Peripheral blood mononuclear cell (primary cell): ENCODE measurements around a stretch of chr15.

DNA sequence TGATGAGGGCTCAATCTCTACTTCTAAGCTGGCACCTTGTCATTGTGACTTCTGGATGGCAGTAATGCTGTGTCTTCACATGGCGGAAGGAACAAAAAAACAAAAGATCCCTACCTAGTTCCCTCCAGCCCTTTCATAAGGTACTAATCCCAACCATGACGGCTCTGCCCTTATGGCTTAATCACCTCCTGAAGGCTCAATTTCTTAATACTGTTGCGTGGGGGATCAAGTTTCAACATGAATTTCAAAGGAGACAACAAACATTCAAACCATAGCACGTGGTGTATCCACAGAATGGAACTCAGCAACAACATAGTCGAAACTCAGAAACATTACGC lies 120.7 kb downstream of the AQP9 start:
- PRO-cap, 8 experiments: no peak in any of the 8 experiments

- PRO-cap, 8 experiments: no peak in any of the 8 experiments
Observed at GRCh38 chr15:58440085-58440675, 8.4 kb downstream of the LIPC start.

DNA sequence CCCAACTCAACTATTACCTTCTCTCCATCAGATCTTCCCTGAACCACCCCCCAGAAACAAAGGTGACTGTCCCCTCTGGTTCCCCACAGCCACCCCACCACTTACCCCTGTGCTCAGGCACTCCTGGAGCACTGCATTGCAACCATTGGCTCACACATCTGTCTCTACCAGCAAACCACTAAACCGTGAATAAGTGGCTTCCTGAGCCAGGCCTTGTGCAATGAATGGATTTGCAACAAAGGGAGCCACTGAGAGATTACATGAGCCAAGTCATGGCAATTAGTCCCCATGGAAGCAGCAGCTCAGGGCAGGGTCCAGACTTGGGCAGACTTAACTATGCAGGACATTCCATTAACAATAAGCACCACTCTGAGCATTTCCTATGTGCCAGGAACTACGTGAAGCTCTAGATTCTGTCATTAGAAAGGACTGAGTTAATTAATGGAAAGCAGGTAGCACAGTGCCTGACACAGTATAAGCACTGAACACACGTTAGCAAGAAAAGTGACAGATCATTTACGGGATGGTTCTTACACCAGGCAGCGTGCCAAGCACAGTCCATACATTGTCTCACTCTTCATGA lies 43.8 kb downstream of the LIPC start:
- PRO-cap, 8 experiments: no peak in any of the 8 experiments

DNA sequence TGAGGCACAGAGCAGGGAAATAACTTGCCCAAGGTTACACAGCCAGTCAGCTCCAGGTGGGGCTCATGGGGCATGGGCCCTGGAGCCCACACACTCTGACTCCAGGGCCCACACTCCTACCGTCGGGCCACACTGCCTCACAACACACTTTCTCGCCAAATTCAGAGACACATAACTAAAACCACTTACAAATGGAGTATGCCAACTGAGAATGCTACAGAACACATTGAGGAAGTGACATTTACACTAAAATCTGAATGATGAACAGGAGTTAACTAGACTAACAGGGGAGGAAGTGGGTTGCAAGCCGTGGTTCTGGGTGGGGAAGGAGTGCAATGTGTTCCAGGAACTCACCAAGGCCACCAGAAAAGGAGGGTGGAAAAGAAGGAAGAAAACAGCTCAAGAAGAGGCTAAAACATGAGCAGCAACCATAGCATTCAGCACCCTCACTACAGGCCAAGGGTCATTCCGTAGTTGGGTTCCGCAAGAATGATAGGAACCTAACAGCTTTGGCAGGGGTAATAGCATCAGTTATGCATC lies 52.9 kb downstream of the LIPC start:
- PRO-cap, 8 experiments: no peak in any of the 8 experiments

DNA sequence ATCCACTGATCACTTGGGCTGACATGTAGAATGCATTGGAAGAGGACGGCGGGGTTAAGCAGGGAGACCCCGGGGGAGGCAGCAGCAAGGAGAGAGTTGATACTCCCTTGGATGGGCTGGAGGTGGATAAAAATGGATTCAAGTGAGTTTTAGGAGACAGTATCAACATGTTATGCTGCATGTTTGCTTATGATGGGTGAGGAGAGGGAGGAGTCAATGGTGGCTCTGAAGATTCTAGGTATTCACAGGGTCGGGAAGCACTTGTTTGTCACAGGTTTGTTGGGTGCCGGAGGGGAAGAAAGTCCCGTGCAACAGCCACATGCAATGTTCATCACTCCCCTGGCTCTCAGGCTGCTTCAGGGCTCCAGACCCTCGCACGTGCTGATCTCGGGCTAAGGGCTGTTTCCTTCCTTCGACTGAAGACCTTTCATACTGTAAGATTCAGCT lies 53.4 kb downstream of the LIPC start:
- PRO-cap, 8 experiments: peak in 1 of 8 experiments; most common plus-strand start position 271 of the sequence (in 1)

- PRO-cap, 8 experiments: no peak in any of the 8 experiments
Observed at GRCh38 chr15:58549692-58550318, 118.0 kb downstream of the LIPC start.

- PRO-cap, 8 experiments: no peak in any of the 8 experiments
Observed at GRCh38 chr15:58627572-58628101, 121.9 kb downstream of the ADAM10 start.

- PRO-cap, 8 experiments: peak in 8 of 8 experiments; most common plus-strand start chr15:58749032 (in 4); most common minus-strand start chr15:58748903 (in 7)
Observed at GRCh38 chr15:58748673-58749538, 601 bp downstream of the ADAM10 start.

GRCh38 chr15:58893707-58894326 lies 39.7 kb downstream of the SLTM start:
- PRO-cap, 8 experiments: no peak in any of the 8 experiments

DNA sequence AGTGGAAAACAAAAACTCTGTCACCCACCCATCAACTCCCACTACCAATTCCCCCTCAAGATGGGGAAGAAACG lies 747 bp downstream of the SLTM start:
- PRO-cap, 8 experiments: no peak in any of the 8 experiments

DNA sequence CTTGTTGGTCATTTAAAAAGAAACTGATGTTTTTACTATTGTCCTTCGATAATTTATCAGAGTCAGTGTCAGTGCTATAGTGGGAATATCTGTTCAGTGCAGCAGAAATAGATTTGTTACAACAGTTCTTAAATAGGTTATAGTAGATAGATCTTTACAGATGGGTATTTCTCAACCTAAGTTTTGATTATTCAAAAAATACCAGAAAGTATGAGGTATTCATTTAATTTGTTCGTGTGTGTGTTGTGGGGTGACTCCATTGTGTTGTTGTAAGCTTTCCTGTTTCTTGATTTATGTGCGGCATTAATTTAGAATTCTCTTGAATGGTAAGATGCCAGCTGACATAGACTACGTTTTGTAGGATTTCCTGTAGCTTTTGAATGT lies 1.1 kb downstream of the RNF111 start:
- PRO-cap, 8 experiments: peak in 2 of 8 experiments; most common plus-strand start position 54 of the sequence (in 1)

GRCh38 chr15:59170275-59170772 lies 36.3 kb upstream of the LDHAL6B start:
- PRO-cap, 8 experiments: no peak in any of the 8 experiments

GRCh38 chr15:59175696-59176075 lies 31.0 kb upstream of the LDHAL6B start:
- PRO-cap, 8 experiments: no peak in any of the 8 experiments

GRCh38 chr15:59178139-59178754 lies 28.4 kb upstream of the LDHAL6B start:
- PRO-cap, 8 experiments: no peak in any of the 8 experiments

DNA sequence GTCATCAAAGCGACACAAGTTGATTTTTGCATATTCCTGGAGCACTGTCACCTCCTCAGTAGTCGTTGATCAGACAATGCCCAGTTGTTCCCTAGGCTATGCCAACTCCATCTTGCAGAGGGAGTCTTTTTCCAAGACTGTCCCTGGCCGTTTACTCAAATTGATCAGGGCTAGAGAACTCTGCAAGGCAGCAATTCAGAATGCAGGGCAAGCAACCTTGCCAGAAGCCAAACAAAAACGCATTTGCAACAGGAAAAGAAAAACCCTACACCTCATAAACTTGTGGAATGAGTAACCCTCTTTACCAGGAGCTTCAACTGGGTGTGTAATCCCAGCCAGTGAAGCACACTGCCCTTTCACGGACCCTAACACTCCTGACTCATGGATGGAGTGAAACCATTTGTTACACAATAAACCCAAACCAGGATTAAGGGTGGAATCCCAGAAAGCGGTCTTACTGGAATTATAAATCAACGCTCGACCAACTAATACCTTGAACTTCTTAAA lies 14.9 kb upstream of the LDHAL6B start:
- PRO-cap, 8 experiments: no peak in any of the 8 experiments

- PRO-cap, 8 experiments: no peak in any of the 8 experiments
Observed at GRCh38 chr15:59232444-59232877, 25.8 kb downstream of the LDHAL6B start.

DNA sequence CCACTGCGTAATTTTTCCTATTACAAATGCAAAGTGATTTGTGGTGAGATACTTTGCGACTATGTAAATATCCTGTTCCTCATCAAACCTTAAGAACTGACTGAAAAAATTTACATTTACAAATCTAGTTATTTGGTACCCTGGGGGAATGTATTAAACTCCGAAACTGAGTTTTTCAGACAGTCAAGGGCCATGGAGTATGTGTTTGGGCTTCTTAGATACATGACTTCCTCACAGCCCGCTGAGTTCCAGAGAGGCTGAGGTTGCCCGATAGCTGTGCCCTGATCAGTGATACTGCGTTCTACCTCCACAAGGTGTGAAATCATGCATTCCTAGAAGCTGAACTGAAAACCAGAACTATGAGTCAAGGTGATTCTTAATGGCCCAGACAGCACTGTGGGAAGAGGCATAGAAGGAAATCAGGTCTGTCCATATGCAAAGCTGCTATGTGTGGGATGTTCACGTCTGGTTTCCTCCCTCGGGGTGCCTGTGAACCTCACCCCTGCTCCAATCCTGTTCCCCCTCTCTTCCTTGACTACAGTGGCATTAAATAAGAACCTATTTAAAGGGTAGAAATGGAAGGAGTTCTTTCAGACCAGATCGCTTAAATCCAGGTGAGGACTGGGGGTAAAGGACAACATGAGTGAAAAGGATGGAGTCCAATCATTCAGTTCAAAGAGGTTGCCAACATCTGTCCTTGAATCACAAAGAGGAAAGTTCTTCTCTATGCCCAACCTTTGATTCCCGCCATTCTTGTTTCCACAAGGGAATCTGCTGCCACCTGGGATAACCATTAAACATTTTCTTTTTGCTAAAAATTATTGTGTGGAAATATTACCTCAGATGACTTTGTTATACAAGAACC lies 74.3 kb downstream of the MYO1E start:
- PRO-cap, 8 experiments: no peak in any of the 8 experiments

DNA sequence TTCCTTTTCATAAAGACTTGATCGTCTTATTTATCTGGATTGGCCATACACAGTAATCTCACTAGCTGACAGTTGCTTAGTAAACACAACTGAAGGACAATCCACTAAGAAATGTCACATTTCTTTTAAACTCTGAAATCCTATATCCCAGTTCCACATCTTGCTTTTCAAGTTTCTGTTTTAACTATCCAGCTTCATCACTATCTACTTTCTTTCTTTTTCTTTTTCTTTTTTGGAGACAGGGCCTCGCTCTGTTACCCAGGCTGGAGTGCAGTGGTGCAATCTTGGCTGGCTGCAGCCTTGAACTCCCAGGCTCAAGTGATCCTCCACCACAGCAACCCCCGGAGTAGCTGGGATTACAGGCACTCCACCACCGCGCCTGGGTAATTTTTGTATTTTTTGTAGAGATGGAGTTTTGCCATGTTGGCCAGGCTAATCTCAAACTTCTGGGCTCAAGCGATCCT lies 39.6 kb downstream of the MYO1E start:
- PRO-cap, 8 experiments: no peak in any of the 8 experiments

GRCh38 chr15:59342122-59343235 lies 30.2 kb downstream of the MYO1E start:
- PRO-cap, 8 experiments: no peak in any of the 8 experiments

DNA sequence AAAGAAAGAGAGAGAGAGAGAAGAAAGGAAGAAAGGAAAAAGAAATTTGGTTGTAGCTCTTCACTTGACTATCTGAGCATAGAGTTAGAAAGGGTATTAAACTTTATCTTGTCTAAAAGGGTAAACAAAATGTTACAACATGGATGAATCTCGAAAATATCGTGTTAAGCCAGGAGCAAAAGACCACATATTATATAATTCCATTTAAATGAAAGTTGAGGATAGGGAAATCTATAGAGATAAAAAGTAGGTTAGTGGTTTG lies 1.4 kb upstream of the MYO1E start:
- PRO-cap, 8 experiments: no peak in any of the 8 experiments